HT1080 (cell line): Measurements from ENCODE around the genes COL6A5, PIK3R4 and DNAJC13.

DNA sequence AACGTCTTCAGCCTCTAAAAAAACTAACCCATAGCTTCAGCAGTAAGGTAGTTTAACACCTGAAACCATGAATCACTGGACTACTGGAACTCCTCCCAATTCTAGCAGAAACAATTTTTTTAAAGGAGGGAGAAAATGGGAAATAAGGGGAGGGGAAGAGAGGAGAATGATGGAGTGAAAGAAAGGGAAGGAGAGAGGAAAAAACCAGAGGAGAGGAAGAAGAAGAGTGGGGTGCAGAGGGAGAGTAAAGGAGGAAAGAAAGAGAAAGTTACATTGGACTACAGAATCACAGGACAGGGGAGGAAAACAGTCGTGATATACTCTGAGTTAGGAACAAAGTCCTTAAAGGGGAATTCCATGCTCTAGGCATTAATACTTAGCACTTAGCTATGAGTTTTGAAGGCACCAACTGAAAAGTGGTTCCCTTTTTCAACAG lies 67.9 kb upstream of the PLXND1 start:
RAMPAGE:
- cytosol, long total RNA: no peak
- long total RNA: no peak
- nucleus, long total RNA: no peak

GRCh38 chr3:129794791-129795384 lies 98.6 kb downstream of the TMCC1 start:
RAMPAGE:
- cytosol, long total RNA: no peak
- long total RNA: start-site peak on the minus strand at chr3:129794979-129795012, 8 reads
- nucleus, long total RNA: no peak

RAMPAGE:
- cytosol, long total RNA: no peak
- long total RNA: no peak
- nucleus, long total RNA: no peak
Observed at GRCh38 chr3:130345313-130345975, at the start of gene COL6A5. Gene COL6A5, plus strand, starts transcription at chr3:130345672.

GRCh38 chr3:130700535-130700987 lies 46.1 kb downstream of the PIK3R4 start:
RAMPAGE:
- cytosol, long total RNA: no peak
- long total RNA: no peak
- nucleus, long total RNA: no peak

DNA sequence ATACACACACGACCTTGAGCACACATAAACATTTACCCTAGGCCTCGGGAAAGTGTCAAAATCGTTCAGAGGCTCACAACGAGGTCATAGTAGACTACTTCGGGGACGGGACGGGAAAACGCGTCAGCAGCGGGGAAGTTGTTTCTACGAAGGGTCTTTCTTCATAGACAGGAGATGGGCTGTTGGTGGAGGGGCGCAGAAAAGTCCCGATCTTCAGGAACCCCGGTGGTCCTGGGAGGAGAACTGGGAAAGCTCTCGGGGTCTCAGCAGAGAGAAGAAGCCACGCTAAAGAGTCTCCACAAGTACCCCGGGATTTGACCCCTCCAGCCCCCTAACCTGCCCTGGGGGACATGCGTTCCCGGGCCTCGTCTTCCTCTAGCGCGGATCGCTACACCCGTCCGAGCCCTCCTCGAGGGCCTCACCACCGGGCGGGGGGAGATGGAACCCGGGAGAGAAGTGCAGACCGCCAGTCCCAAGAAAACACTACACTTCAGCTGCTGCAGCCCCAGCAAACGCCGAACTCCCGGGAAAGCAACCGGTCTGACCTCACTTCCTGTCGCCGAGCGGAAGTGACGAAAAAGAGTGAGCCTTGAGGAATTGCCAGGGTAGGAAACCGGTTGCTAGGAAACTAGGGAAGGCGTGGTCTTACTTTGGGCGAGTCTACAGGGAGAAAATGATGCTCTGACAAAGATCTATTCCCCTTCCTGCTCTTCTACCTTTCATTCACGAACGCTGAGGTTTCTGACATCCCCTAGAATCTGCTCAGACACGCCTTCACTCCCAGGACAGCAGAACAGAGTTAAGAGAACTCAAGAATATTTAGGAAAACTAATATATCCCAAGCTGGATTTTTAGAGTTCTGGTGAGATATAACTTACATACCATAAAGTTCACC lies at the start of gene PIK3R4:
Gene PIK3R4, minus strand, starts transcription at position 548 of the 895 bp plus-strand sequence.
RAMPAGE:
- cytosol, long total RNA: no peak
- long total RNA: no peak
- nucleus, long total RNA: start-site peak on the minus strand centred at position 518 of the sequence, 62 bp wide, 313 and 70 reads in 2 replicates

RAMPAGE:
- cytosol, long total RNA: no peak
- long total RNA: no peak
- nucleus, long total RNA: no peak
Observed at GRCh38 chr3:131027005-131027558, 405 bp downstream of the NEK11 start.

DNA sequence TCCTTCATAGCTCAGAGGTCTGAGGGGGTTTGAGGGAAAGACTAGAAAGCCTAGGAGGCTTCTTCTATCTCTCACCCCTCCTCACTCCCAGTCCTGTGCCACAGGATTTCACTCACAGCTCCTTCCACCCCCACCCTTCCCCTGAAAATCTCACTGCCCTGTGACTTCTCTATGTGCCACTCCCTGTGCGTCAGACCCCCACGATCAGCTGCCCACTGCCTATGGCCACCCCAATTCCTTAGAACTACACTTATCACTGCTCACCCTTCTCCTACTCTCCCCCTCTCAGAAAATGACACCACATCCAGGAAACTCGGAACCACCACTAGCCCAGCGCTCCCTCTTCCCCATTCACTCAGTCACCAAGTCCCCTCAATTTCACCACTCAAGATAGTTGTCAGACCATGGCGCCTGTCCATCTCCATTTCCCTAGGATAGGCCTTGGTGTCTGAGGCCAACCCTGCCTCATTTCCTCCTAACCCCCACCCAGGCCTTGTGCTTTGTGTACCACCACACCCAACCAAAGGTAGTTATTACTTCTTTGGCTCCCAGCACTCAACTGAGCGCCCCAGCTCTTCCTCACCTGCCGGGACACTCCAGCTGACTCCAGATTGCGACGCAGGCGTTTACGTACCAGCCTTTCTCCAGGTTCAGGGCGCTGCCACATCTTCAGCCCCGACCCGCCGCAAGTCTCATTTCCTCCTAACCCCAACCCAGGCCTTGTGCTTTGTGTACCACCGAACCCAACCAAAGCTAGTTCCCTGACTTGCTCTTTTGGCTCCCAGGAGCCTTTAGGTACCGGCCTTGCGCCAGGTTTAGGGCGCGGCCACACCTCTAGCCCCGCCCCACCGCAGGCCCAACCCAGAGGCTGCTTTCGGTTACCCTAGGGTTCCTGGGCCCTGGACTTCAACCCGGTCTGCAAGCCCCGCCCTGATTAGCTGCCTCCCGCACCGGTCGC lies 596 bp upstream of the NUDT16 start:
RAMPAGE:
- cytosol, long total RNA: no peak
- long total RNA: no peak
- nucleus, long total RNA: no peak

RAMPAGE:
- cytosol, long total RNA: no peak
- long total RNA: no peak
- nucleus, long total RNA: no peak
Observed at GRCh38 chr3:131477307-131477616, 25.5 kb downstream of the MRPL3 start.

RAMPAGE:
- cytosol, long total RNA: no peak
- long total RNA: no peak
- nucleus, long total RNA: no peak
Observed at GRCh38 chr3:132346471-132346817, 29.2 kb downstream of the ACP3 start.

DNA sequence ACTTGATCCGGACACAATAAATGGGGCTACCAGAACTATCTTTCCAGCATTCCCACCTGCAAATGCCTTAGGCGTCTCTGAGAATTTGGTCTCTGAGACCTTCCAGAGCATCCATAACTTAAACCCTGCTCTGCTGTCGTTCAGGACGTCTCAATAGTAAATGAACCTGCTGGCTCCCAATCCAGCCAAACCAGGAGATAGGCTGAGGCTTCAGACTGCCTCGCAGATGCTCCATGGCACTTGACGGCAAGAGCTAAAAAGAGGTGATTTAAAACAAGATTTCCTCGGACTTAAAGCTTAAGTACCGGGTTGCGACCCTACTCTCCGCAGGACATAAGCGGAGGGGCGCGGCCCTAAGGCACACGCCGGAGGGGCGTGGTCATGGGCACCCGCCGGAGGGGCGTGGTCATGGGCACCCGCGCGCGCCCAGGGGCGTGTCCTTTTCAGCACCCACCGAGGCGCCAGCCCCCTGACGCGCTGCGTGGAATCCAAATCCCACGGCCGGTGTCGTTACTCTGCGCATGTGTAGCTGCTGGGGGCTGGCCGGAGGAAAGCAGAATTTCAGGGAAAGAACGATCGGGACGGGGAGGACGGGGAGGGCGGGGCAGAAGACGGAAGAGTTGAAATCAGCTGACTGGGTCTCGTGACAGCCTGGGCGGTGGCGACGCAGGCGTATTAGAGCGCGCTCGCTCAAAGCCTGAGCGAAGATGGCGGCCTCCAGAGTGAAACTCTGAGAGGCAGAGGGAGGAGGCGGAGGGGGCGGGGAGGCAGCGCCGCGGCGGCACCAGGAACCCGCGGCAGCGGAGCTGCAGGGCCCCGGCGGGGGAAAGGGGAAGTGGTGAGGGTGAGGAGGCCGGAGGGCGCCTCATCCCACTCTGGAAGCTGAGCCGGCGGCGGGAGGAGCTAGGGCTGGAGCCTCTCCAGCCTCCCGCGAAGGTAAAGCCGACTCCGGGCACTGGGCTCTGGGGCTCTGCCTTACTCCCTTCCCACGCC lies at the start of gene DNAJC13:
Gene DNAJC13, plus strand, starts transcription at position 678 of the 993 bp plus-strand sequence.
RAMPAGE:
- cytosol, long total RNA: start-site peak on the plus strand centred at position 780 of the sequence, 222 bp wide, 28 and 204 reads in 2 replicates
- long total RNA: no peak
- nucleus, long total RNA: start-site peak on the plus strand centred at position 768 of the sequence, 245 bp wide, 43 and 47 reads in 2 replicates

DNA sequence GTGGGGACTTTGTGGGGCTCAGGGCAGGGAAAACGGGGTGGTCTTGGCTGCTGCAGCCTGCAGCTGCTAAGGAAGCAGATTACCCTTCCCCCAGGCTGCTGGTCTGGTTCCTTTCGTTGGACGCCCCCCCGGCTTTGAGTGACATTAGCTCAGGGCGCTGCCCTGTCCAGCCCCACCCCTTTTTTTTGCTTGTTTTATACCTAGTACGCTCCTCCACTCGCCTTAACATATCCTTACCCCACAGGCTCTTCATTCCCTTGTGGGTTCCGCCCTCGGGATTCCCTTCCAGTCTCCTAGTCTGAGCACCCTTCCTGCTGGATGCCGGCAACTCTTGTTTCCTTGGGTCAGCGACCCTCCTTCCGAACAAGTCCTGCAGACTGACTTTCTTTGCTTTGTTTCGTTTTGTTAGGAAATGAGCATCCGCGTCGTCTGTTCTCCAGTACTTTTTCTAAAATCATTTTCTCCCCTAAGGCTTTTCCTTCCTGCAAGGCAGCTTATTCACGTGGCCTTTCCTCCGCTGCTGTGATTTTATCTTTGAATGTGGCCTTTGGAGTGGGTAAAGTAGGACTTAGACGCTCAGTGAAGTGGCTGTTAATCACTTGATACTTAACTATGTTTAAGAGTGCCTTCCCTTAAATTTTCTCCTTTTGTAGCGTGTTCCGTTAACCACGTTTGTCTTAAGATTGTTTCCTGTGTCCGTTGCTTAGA lies 670 bp downstream of the DNAJC13 start:
RAMPAGE:
- cytosol, long total RNA: no peak
- long total RNA: no peak
- nucleus, long total RNA: no peak

DNA sequence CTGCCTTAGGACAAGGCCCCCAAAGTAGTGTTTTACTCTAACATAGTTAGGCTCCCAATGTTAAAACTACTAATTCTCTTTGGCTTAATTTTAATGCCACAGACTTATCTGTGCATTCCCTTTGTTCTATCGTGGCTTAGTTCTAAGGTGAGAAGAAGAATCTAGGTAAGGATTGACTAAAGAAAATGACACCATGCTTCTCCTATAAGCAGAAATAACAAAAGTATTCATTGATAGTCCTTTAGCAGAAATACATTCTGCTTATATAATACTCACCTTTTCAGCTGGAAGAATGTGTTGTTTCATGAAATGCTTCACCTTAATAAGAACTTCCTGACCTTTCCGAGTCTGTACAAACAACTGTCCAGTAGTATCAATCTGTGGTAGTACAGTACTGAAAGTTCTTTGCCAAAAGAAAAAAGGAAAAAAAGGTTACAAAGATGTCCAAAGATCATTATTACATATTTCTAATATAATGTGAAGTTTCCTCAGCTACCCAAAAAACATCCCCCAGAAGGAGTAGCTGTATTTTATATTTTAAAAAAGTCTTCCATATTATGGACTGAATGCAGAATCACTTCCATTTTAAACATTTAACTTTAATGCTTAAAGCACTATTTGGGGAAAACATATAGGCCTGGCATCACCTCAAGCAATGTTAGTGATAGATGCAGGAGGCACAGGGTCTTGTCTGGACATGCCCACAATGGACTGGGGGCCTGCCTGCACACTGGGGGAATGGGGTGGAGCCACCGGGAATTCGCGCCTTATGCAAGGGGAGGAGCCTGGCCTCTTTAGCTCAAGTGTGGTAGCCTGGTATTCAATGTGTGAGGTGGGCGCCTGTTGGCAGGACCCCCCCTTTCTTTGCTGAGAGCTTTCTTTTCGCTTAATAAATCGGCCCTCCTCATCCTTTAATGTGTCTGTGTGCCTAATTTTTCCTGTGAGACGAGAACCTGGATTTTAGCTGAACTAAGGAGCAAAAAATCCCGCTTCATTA lies 29.6 kb downstream of the ACKR4 start:
RAMPAGE:
- cytosol, long total RNA: no peak
- long total RNA: no peak
- nucleus, long total RNA: no peak

DNA sequence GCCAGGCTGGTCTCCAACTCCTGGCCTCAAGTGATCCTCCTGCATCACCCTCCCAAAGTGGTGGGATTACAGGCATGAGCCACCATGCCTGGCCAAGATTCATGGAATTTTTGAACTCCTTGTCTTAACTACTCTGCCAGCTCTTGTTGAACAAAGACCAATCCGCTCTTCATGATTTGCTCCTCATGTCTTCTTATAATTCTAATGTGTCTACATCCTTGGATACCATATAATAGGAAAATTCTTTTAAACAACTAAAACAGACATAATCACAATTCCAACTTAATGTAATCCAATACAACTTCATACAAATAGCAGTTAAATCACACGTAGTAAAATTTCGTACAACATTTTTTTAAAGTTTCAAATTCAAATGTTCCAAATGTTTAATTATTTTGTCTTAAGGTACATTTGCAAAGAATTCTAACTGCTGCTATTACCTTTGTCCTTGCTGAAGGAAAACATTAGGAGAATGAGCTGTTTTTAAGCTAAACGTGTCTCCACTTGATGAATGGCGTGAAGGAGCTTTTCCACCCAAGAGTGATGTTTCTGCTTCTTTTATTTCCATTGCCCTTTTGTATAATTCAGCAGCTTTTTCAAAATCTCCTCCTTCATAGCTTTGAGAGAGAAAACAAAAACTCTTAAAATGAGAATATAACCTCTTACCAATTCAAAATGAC lies 21.5 kb downstream of the UBA5 start:
RAMPAGE:
- cytosol, long total RNA: no peak
- long total RNA: no peak
- nucleus, long total RNA: no peak

DNA sequence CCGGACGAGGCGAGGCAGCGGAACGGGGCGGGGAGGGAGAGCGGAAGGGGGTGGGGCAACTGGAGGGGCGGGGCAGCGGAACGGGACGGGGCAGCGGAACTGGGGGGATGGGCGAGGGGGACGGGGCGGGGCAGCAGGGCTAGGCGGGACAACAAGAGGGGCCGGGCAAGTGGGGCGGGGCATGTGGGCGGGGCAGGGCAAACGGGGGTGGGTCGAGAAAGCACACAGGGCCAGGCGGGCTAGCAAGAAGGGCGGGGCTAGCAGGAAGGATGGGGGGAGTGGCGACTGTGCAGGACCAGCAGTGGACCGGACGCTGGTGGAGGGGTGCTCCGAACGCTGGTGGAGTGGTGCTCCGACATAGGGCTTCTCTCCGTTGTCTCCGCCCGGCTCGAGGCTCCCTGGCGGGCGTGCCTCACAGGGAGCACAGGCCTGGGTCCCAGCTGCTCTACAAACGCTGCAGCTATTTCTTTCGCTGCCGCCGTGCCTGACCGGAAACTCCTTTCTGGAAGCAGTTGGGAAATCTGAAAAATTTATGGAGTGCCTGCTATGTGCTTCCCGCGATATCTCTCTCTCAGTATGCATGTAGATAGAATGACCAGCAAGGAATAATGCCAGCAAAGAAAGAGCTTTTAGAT lies 600 bp upstream of the NPHP3 start:
RAMPAGE:
- cytosol, long total RNA: no peak
- long total RNA: no peak
- nucleus, long total RNA: no peak

DNA sequence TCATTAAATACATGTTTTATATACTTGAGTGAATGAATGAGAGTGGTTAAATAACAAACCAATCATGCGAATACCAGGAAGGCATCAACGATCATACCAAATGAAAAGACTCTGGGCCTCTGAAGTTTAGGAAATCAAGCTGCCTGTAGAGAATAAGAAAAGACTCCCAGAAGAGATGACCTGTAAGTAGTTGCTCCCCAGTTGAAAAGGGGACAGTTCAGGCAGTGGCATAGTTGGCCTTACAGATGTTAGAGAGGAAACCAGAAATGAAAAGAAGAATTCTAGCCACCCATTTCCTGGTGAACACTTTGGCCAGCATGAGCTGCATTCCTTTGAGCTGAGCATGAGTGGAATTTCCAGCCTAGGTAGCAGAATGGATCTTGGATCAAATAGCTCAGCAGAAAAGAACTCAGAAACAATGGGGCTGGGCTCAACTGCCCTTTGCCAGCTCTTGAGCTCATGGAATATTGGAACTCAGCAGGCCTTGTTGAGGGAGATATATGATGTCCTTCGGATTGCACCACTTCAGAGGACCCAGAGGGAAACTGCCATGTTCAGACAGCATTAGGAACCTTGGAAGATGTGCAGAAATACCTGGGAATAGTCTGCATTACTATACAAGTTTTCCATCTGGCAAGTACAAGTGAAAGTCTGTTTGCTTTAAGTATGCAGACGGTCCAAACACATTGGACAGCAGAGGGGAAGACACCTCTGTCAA lies 3.4 kb upstream of the CDV3 start:
RAMPAGE:
- cytosol, long total RNA: no peak
- long total RNA: no peak
- nucleus, long total RNA: no peak

RAMPAGE:
- cytosol, long total RNA: no peak
- long total RNA: no peak
- nucleus, long total RNA: no peak
Observed at GRCh38 chr3:133659778-133660662, 1.7 kb downstream of the TOPBP1 start.

RAMPAGE:
- cytosol, long total RNA: no peak
- long total RNA: no peak
- nucleus, long total RNA: no peak
Observed at GRCh38 chr3:133756341-133756697, 10.1 kb downstream of the TF start.

DNA sequence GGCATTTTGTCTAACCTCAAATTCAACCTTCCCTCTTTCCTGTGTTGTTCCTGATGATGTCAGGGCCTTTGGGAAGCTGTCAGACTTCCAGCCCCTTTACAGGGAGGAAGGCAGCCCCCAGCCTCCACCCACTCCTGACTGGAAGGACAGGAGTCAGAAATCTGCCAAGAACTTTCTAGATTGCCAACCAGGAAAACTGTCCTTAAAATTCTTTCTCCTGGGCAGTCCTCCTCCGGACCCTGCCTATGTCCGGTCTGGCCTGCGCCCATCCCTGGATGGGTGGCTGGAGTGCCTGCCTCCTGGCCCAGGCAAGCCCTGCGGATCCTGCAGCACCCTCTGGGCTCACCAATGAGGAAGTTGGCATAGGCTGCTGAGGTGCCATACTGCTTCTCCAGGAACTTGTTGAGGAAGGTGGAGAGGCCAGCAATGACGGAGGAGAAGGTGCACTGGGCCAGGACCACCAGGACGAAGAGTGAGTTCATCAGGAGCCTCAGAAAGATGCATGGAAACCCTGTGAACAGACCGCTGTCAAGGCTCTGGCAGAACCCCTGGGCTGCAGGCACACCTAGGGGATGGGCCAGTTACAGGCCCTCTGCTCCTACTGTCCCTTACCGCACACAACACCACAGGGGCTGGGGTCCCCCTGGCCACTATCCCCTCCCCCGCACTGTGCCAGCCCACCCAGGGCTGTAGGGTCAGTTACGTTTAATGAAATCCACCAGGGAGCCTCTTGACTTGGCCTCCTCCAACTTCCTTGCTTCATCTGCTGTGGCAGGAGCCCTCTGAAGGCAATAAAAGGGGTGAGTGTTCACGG lies 52.7 kb upstream of the RAB6B start:
RAMPAGE:
- cytosol, long total RNA: no peak
- long total RNA: no peak
- nucleus, long total RNA: no peak

DNA sequence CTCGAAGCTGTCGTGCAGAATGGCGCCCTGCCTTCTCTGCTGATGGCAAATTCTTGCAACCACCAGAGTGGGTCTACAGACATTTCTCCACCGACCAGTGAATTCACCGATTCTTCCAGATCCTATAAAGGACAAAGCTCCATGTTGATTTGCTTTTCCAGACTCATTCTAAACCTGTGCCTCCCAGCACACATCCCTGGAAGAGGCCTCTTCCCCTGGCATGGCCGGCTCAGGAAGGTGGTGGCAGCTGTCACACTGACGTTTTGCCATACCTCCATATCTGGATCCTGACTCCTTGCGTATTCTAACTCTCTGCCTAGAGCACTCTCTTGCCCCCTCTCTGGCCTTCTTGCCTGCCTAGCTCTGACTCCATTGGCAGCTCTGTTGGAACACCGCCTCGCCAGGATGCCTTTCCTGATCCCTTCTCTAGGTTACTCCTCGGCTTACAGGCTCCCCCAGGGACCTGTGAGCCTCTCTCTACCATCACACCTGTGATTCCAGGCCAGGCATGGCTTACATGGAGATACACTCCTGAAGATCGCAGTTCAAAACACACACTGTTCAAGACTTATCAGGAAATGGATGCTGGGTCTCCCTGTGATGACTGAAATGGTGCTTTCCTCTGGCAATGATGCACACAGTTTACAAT lies 30.9 kb downstream of the SLCO2A1 start:
RAMPAGE:
- cytosol, long total RNA: no peak
- long total RNA: no peak
- nucleus, long total RNA: no peak

RAMPAGE:
- cytosol, long total RNA: no peak
- long total RNA: no peak
- nucleus, long total RNA: no peak
Observed at GRCh38 chr3:134019707-134020677, 9.7 kb downstream of the SLCO2A1 start.